Rectum (tissue), 1 donor: ENCODE measurements around a stretch of chrX.

DNA sequence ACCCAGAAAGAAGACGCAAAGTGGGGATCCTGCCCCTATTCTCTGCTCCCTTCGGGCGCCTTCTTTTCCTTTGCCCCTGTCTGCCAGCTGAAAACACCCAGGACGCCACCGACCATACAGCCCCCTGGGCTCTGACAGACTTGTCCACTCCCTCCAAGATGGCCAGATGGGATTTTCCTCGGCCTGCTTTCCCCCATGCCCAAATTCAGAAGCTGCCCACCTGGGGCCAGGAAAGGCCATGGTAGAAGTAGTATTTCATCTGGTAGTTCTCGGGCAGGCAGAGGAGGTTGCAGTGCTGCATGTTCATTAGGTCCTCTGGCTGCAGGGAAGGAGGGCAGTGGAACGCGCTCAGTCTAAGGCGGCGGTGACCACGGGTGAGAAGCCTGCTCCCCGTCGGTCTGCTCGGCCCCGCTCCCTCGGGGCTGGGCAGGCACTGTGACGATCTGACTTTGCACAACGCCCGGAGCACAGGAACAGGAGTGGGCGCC is 636 bp downstream of the NAA10 start:
- PRO-cap = no peak

- PRO-cap = unidirectional peak, plus-strand start at chrX:153947833; bidirectional peak, plus-strand start at chrX:153948205, minus-strand start at chrX:153948027
These were observed 3.4 kb upstream of the RENBP start for GRCh38 chrX:153947644-153948429.

DNA sequence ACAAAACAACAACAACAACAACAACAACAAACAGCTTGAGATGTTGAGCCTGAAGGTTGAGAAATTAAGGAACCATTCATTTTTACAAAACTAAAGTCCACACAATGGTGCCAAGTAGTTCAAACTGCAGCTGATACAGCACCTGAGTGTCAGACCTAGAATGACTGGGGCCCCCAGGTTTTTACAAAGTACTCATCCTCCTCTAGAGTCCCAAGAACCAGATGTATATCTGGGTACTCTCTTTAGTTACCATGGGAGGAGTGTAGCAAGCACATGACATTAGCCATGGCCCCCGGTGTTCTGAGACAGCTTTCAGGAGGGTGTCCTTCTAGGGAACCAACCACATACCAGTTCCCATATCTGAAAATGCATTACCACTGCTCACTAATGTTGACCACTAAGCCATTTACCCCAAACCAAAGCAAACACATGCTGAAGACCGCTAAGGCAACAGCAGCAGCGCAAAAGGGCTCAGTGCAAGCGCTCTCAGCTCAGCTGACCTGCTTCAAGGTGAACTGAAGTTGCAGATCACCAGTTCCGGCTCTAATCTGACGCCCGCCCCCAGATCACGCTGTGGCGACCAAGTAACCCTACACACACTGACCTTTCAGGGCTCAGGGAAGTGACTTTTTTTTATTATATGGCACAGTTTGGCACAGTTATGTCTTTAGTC is 6.0 kb downstream of the MECP2 start:
- PRO-cap = no peak

- PRO-cap = no peak
These were observed 24.7 kb downstream of the FLNA start for GRCh38 chrX:154349275-154350659.

GRCh38 chrX:154350703-154351576 is 23.5 kb downstream of the FLNA start:
- PRO-cap = bidirectional peak, plus-strand start at chrX:154351321, minus-strand start at chrX:154351151

- PRO-cap = no peak
These were observed 14.4 kb downstream of the FLNA start for GRCh38 chrX:154359968-154360491.

- PRO-cap = no peak
These were observed 14.0 kb downstream of the FLNA start for GRCh38 chrX:154360492-154360846.

DNA sequence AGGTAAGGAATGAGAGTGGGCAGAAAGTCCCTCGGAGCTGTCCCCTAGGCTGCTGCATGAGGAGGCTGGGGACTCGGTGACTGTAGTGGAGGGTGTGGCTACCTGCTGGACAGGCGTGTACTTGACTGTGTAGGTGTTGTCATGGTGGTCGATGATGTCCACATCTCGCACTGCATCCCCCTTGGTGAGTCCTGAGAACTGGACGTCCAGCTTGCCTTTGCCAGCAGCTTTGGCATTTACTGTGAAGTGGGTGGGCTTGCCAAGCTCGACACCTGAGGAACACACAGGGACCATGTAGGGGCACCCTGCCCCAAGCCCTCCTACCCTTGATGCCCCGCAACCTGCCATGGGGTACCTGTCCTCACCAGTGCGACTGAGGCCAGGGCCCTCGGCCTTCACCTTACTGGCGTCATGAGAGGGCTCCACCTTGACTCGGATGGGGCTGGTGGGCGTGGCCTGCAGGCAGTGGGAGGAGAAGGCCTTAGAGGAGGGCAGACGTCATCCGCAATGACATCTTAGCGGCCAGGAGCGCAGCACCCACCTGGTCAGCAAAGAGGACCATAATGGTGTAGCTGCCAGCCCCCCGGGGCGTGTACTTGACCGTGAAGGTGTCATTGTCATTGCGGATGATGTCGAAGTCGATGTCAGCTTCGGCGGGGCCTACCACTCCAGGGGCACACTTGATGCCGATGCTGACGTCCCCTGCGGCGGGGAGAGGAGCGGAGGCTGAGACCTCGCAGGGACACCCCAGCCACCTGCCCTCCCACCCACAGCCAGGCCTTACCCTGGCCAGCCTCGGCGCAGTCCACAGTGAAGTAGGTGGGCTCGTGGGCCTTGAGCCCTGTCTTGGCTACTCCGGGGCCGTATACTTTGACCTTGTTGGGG is 12.3 kb downstream of the FLNA start:
- PRO-cap = no peak

DNA sequence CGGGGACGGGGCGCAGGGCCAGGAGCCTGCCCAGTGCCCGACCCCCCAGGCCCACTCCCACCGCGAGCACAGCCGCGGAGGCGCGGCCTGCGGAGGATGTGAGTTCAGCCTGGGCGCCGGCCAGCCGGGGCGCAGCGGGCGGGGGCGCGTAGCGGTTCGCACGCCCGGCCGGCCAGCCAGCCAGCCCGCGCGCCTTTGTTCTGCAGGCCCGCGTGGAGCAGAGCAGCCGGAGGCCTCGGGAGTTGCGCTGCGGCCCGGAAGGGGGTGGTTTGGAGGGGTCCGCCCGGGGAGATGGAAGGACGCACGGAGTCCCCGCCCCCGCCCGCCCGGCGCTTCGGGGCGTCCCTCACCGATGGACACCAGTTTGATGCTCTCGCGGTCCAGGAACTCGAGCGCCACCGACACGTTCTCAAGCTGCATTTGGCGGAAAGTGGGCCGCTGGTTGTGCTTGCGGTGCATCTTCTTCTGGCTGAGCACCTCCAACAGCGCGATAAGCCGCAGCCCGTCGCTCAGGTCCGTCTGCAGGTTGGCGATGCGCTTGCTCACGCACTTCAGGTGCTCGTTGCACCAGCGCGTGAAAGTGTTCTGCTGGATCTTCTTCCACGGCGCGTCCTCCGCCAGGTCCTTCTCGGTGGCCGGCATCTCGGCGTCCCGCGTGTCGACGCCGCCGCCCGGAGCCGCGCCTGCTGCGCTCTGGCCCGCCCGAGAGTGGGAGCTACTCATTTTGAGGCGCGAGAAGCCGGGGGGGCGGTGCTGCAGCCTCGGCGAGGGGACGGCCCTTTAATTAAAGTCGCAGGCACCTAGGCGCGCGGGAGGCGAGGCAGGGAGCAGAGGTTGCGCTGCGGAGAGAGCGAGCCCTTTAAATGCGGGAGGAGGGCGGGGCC is 3.7 kb downstream of the FLNA start:
- PRO-cap = bidirectional peak, plus-strand start outside the sequence, minus-strand start at position 700 of the sequence

GRCh38 chrX:154372372-154373068 is 1.9 kb downstream of the FLNA start:
- PRO-cap = bidirectional peak, plus-strand start at chrX:154372926, minus-strand start at chrX:154372683

GRCh38 chrX:154381124-154381994 is 2.3 kb downstream of the EMD start:
- PRO-cap = no peak

GRCh38 chrX:154400833-154401762 is 2.9 kb downstream of the RPL10 start:
- PRO-cap = no peak

DNA sequence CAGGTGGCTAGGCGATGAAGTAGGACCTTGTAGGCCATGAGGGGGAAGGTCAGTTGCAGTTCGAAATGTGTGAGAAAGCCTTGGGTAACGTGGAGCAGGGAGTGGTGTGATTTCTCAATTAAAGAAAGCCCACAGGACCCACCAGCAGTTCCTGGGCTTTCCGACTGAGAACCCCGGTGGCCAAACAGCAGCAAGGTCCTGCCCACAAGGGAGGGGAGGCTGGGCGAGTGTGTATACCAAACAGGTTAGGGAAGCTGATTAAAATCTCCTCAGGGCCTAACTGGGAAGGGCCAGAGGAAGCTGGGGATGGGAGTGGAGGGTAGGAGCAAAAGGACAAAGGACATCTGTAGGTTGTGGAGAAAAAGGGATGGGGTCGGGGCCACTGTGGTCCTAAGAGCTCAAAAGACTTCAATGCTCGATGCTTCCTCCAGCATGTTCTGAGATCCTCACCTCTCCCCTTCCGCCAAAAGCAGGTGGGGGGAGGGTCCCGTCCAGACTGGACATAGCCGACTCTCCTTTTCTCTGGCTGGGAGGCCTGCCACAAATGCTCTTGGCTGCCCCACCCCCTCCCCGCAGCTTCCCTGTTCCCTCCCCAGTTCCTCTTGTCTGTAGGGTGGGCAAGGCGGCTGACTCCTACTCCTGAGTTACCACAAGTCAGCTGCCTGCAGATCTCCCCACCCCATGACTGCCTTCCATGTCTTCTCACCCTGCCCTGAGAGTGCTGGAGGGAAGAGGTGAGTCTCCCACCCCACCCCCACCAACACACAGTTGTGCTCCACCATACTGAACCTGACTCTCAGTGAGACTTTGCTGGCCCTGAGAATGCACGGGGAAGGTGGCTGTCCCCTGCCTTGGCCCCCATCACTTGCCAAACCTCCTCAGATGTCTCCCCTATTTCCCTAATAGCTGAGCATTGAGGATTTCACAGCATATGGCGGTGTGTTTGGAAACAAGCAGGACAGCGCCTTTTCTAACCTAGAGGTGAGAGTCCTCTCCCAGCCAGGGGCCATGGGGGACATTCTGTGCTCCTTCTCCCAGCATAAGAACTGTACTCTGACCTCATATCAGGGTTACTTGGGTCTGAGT is 2.8 kb downstream of the ATP6AP1 start:
- PRO-cap = unidirectional peak, minus-strand start at position 439 of the sequence; unidirectional peak, minus-strand start at position 604 of the sequence

GRCh38 chrX:154445416-154446155 is 1.6 kb downstream of the FAM50A start:
- PRO-cap = no peak

DNA sequence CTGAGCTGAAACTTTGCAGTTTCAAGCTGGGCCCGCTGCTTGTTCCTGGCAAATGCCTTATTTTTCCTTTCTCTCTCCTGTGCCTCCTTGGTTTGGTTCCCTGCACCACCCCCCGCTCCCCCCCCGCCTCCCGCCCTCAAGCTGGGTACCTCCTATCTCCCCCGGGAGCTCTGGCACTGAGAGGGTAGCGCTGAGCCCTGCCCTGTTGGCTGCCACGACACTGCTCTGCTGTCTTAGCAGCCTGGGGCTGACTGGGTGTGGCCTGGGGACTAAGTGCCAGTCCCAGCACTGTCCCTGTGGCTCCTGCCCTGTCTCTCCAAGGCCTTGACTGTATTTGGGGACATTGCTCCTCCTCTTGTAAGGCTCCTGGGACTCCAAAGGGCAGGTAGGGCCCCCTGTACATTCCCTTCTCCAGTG is 977 bp downstream of the PLXNA3 start:
- PRO-cap = bidirectional peak, plus-strand start at position 250 of the sequence, minus-strand start at position 227 of the sequence

- PRO-cap = no peak
These were observed 2.5 kb downstream of the LAGE3 start for GRCh38 chrX:154476404-154477093.

DNA sequence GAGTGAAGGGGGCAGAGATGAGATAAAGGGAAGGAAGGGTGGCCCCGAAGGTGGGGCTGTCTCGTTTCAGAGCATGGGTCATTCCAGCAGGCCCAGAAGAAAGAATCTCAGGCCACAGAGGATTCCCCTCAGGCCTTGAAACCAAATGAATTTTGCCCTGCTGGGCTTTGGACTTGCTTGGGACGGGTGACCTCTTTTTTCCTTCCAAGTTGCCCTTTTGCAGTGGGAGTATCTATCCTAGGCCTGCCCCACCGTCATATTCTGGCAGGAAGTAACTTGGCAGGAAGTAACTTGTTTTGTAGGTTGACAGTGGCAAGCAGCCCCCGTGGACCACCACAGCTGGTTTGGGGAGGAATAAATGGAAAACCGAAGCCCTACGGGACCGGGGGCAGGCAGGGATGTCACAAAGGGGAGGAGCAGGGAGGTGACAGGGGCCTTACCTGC is 4.6 kb downstream of the FAM3A start:
- PRO-cap = no peak

DNA sequence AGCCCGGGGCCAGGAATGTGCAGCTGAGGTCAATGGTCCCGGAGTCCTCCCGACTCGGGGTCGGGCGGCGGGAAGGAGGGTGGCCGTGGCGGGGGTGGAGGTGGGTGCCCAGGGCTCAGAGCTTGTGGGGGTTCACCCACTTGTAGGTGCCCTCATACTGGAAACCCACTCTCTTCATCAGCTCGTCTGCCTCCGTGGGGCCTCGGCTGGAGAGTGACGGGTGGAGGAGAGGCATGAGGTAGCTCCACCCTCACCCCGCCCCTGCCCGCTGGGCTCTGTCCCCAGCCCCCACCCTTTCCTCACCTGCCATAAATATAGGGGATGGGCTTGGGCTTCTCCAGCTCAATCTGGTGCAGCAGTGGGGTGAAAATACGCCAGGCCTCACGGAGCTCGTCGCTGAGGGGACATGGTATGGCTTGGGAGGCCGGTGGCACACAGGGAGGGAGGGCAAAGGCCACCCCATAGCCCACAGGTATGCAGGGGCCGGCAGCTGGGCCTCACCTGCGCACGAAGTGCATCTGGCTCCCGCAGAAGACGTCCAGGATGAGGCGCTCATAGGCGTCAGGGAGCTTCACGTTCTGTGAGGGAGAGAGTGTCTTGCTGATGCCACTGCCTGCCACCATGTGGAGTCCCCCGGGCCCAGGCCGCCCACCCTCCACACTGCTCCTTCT is 14.6 kb downstream of the G6PD start:
- PRO-cap = unidirectional peak, minus-strand start at position 215 of the sequence

DNA sequence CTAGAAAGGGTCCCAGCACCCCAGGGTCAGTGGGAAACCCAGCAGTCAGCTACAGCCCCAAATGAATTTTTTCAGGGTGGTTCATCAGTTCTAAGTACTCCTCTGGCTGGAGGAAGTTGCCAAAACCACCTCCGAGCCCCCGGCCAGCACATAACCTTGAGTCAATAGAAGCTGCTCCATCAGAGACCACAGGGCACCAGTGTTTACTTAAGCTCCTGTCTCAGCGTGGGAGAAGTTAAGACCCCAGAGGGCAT is 18.3 kb downstream of the GAB3 start:
- PRO-cap = no peak

DNA sequence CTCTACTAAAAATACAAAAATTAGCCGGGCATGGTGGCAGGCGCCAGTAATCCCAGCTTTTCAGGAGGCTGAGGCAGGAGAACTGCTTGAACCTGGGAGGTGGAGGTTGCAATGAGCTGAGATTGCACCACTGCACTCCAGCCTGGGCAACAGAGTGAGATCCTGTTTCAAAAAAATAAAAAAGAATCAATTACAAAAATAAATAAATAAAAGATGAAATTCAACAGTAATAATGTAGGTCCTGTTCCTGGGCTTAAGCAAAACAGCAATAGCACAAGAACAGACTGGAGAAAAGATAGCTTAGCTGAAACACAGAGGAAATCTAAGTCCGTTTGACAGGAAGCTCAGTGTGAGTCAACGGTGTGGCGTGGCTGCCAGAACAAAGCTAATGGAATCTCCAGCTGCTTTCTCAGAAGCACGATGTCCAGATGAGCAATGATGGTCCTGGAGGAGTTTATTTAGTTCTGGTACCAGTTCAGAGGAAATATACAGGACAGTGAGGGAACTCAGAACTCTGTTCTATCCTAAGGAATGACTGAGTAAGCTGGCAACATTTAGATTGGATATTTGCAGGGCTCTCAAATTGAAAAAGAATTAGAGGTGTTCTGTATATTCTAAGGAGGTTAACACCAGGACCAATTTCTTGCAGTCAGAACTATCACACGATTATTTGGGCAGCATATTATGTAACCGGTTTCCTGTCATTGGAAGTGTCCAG is 12.9 kb downstream of the GAB3 start:
- PRO-cap = no peak